CMK (cell line): ENCODE measurements around the genes WDR19 and UBE2K.

GRCh38 chr4:37685024-37685664, 1.0 kb downstream of the RELL1 start:
- RRBS: no CpG with 5 or more reads among the region's 12 CpGs

DNA sequence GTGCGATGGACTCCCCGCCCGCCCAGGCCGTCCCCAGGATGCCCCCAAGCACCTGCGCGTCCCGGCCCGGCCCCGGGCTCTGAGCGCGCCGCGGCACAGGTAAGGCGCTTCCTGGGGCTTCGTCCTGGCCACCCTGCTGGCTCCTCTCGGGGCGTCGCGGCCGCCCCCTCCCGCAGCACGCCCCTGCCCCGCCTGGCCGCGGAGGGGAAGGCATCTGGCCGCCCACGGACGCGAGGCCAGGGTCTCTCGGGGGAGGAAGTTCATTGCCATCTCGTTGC, 305 bp downstream of the TBC1D1 start:
- RRBS: under 1% methylated on average over 7 of the region's 31 CpGs

GRCh38 chr4:37976890-37977744, 16.9 kb downstream of the PTTG2 start:
- RRBS: under 1% methylated on average over 16 of the region's 89 CpGs

DNA sequence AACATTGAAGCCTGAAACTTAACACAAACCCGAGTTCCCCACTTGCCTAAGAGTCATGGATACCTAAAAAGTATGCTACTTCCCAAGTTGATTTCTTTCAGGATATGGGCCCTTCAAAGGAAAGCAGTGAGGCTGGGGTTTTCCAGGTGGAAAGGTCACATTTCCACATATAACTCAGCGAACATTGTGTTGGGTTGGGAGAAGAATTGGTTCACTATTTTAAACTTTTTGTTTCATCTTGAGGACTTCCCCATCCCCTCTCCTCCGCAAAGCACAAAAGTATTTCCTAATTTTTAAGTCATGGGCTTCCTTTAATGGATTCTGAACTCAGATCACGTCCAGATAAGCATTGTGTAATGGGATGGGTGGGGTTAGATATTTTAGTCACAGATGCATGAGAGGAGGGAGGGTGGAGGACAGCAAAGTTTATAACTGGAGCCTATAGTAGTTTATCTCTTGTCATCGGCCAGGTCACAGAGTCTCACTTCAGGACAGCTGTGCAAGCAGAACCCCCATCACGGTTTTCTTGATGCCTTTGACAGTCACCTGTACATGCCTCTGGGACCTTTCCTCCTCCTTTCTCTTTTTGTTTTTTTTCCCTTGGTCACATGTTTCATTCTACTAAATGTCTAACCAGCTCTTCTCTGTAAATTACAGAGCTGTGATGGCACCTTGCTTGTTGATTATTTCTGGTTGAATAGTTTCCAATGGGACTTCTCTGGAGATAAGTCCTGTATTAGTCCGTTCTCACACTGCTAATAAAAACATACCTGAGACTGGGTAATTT, 115.3 kb downstream of the PTTG2 start:
- RRBS: no CpG with 5 or more reads among the region's 7 CpGs

DNA sequence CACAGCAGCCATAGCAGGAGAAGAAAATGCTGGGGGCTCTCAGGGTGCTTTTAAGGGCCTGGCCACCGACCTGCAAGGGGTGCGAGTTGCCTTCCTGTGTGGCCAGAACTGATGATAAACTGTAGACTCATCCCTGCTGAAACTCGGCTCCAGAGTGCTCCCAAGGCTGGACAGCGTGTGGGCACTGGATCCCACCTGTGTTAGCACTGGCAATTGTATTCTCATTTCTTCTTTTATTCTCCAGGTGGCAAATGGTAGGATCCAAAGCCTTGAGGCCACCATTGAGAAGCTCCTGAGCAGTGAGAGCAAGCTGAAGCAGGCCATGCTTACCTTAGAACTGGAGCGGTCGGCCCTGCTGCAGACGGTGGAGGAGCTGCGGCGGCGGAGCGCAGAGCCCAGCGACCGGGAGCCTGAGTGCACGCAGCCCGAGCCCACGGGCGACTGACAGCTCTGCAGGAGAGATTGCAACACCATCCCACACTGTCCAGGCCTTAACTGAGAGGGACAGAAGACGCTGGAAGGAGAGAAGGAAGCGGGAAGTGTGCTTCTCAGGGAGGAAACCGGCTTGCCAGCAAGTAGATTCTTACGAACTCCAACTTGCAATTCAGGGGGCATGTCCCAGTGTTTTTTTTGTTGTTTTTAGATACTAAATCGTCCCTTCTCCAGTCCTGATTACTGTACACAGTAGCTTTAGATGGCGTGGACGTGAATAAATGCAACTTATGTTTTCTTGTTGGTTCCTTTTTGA, 176.9 kb downstream of the PTTG2 start:
- RRBS: no CpG with 5 or more reads among the region's 24 CpGs

DNA sequence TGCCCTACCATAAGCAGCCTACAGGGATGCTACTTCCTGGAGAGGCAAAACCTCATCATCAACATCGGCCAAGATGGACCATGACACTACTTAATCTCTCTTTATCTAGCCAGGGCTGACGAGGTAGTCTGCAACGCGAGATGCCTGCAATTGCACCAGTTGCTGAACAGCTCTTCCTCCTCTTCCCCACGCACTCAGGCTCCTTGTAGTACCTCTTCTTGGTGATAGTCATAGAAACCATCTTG, 271.6 kb downstream of the PTTG2 start:
- RRBS: no CpG with 5 or more reads among the region's 5 CpGs

GRCh38 chr4:38242809-38243773, 282.9 kb downstream of the PTTG2 start:
- RRBS: no CpG with 5 or more reads among the region's 8 CpGs

GRCh38 chr4:38318696-38319567, 345.1 kb upstream of the KLF3 start:
- RRBS: no CpG with 5 or more reads among the region's 23 CpGs

GRCh38 chr4:38654068-38654750, 9.8 kb upstream of the KLF3 start:
- RRBS: no CpG with 5 or more reads among the region's 11 CpGs

- RRBS: under 1% methylated on average over 8 of the region's 26 CpGs
Observed at GRCh38 chr4:38662905-38663338, 1.1 kb upstream of the KLF3 start.

- RRBS: 51% methylated on average over 3 of the region's 12 CpGs
Observed at GRCh38 chr4:38672089-38672823, 8.3 kb downstream of the KLF3 start.

DNA sequence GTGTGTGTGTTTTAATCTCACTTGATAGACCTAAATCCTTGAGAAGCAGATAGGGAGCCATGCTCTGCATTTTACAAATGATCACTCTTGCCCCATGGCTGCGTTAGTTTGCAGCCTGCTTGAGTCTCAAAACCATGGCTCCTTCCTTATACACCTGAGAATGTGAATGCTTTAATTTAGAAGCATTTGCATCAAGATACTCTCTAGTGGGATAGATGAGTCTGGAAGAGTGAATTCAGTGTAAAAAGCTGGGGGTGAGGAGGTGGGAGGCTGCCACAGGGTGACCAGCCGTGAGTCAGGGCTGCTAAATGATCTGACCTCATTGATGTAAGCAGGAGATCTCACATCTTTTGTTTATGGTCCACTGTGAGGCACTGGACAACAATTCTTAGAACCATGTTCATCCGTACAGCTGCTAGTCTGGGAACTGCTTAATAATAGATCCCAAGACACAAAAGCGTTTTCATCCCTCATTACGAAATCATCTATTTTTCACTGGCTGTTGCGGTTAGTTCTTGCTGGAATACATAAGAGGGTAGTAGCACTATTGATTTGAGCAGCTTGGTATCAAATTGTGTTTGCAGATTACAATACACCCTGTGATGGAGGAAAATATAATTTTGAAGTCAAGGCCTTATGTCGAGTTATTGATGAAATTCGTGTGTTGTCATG, 14.0 kb downstream of the KLF3 start:
- RRBS: no CpG with 5 or more reads among the region's 8 CpGs

GRCh38 chr4:39028407-39028668, 3.9 kb downstream of the TMEM156 start:
- RRBS: no CpG with 5 or more reads among the region's 3 CpGs

- RRBS: 1% methylated on average over 15 of the region's 59 CpGs
Observed at GRCh38 chr4:39181872-39182857, at the start of gene WDR19. TSS of gene WDR19 (plus strand) at chr4:39182529.

DNA sequence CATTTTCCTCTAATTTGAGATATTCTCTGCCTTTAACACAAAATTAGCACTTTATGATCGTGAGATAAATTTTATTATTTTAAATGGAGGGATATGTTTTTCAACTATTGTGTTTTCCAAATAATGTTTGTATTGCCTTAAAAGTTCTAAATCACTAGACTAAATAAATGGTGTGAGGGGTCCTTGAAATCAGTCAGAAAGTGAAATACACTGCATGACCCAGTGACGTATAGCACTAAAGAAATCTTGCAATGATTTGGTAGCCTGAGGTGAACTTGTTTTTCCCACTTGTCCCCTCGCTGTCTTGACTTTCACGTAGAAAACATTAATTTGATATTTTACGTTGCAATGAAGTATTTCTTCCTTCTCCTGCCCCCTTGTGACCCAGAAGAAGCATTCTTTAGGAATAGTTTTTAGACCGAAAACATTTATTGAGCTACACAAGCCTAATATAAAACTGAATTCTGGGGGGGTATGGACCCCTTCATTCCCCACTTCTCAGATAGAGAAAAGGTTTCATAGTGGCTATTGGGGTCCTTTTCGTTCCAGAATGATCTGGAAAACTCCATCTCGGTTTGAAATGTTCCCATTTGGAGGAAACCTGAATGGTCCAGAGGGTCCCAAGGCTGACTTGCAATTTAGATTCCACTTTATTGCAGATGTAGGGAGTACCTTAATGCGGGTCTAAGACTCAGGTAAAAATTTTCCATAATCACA, 3.7 kb downstream of the KLB start:
- RRBS: no CpG with 5 or more reads among the region's 9 CpGs

DNA sequence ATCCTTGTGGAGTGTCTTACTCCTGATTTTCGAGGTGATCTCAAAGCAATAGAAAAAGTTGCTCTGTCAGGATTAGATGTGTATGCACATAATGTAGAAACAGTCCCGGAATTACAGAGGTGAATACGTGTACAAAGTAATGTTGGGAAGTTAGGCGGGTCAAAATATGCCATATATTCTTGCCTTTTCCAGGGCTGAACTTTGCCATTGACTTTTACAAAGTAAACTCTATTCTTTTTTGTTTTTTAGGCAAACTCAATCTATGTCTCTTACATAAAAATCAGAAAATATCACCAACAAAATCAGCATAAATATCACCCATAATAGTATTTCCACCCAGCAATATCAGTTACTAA, 8.7 kb downstream of the LIAS start:
- RRBS: no CpG with 5 or more reads among the region's 4 CpGs

DNA sequence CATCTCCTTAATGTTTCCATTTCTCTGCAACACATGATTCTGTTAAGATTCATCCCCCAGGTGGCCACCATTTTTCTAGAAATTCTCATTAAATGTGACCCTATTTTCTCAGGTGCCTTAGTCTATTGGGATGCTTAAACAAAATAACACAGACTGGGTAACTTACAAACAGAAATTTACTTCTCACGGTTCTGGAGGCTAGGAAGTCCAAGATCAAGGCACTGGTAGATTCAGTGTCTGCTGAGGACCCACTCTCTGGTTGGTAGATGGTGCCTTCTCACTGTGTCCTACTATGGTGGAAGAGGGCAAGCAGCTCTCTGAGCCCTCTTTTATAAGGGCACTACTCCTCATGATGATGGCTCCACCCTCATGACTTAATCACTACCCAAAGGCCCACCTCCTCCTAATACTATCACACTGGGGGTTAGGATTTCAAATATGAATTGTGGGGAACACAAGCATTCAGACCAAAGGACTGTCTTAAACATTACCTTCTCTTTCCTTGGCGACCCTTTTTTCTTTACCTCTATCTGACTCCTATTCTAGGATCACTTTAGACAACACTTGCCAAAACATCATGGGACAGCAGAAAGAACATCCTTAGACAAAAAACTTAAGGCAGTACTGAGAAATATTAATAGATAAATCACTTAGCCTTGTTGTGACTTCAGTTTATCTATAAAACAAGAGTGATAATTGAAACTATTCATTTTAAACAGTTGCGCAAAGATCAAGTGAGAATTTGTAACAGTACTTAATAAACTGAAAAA, 11.7 kb downstream of the SMIM14 start:
- RRBS: no CpG with 5 or more reads among the region's 3 CpGs

GRCh38 chr4:39636170-39636858, 2.4 kb downstream of the SMIM14 start:
- RRBS: no CpG with 5 or more reads among the region's 4 CpGs

- RRBS: 2% methylated on average over 39 of the region's 91 CpGs
Observed at GRCh38 chr4:39697467-39698468, at the start of gene UBE2K. TSS of gene UBE2K (plus strand) at chr4:39698136.